SK-N-DZ (cell line): ENCODE measurements around a stretch of chr3.

DNA sequence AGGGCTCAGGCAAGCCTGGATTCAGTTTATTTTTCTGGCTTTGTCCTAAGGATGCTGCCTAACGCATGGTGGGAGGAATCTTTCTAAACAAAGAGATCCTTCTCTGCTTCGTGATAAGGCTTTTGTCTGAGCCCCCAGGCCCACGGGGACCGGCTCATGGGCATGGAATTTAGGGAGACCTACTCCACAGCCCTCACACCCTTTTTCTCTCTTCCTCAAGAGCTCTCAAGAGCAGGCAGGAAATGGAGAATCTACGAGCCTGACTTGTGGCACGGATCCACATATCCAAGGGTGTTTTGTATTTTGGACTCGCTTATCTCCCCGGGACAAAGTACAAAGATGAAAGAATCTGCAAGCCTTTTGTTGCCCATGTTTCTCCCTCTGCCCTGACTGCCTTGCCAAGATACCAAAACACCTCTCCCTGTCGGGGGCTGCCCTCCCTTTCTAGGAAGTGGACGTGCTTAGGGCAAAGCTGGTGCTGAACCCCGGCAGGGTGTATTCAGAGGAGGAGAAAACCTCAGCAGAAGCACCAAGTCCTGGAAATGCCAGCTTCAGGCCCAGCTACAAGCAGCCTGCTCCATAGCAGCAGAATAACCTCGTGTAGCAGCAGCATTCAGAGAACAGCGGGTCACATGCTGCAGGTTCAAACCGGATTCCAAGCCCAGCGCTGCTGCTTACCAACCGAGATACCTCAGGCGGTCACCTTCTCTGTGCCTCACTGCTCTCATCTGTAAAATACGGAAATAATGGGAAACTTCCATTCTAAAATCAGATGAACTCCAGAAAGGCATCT, 35.3 kb downstream of the DNASE1L3 start:
RAMPAGE:
- cytosol, long total RNA, result no peak
- nucleus, long total RNA, result no peak

GRCh38 chr3:58217347-58217806, 6.6 kb upstream of the DNASE1L3 start:
RAMPAGE:
- cytosol, long total RNA, result no peak
- nucleus, long total RNA, result no peak

GRCh38 chr3:58273888-58274494, 32.1 kb upstream of the RPP14 start:
RAMPAGE:
- cytosol, long total RNA, result no peak
- nucleus, long total RNA, result no peak

DNA sequence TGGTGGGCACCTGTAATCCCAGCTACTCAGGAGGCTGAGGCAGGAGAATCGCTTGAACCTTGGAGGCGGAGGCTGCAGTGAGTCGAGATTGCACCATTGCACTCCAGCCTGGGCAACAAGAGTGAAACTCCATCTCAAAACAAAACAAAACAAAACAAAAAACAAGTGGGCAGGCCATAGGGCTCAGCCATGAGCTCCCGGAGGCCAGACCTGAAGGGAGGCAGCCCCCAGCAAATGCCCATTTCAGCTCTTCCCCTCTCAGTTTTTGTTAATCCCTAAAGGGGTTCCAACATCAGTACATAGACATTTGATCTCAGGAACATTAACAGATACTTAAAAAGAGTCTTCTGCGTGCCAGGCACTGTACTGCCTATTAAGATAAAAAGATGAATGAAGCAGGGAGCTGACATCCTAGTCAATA, 12.0 kb downstream of the PXK start:
RAMPAGE:
- cytosol, long total RNA, result no peak
- nucleus, long total RNA, result no peak

DNA sequence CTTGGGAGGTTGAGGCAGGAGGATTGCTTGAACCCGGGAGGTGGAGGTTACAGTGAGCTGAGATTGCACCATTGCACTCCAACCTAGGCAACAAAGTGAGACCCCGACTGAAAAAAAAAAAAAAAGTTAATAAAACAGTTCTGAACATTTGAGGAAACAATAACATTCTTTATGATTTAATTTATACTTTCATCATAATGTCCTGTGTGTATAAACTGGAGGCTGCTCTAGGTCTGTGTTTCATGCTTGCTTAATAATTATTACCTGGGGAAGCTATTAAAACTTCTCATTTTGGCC, 28.0 kb downstream of the PXK start:
RAMPAGE:
- cytosol, long total RNA, result no peak
- nucleus, long total RNA, result no peak

DNA sequence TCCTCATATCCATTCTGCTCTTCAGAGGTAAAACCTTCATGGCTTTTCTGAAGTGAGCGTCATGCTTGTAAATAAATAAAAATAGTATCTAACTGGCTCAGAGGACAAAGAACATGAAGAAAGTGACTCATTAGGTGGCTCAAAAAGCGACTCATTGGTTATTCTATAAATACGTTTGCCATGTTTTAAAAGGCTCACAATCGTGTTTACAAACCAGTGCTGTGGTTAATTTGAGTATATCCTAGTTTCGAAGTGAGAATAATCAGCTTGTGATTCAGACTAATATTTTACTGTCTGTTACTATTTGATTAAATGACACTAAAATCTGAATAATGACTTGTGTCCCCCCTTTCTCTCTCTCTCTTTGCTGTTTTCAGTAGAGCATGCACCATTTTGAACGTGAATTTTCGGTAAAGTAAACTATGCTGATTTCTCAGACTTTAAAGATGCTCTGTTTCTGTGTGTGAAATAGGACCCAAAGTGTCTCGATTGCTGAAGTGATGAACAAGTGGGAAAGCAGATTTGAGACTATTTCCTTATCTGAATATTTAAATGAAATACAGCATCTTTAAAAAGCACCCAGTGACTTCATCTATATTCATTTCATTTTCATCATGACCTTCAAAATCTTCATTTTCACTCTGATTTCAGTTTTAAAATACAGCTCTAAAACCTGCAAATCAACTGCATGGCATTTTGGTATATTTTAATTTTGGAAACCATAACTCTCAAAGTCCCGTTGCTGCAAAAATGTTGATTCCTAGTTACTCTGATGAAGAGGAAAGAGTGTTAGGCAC, 13.3 kb downstream of the PDHB start:
RAMPAGE:
- cytosol, long total RNA, result no peak
- nucleus, long total RNA, result no peak

GRCh38 chr3:58522309-58522746, 14.7 kb downstream of the ACOX2 start:
RAMPAGE:
- cytosol, long total RNA, result no peak
- nucleus, long total RNA, result no peak

GRCh38 chr3:58569474-58570159, 7.6 kb downstream of the FAM107A start:
RAMPAGE:
- cytosol, long total RNA, result no peak
- nucleus, long total RNA, result no peak

DNA sequence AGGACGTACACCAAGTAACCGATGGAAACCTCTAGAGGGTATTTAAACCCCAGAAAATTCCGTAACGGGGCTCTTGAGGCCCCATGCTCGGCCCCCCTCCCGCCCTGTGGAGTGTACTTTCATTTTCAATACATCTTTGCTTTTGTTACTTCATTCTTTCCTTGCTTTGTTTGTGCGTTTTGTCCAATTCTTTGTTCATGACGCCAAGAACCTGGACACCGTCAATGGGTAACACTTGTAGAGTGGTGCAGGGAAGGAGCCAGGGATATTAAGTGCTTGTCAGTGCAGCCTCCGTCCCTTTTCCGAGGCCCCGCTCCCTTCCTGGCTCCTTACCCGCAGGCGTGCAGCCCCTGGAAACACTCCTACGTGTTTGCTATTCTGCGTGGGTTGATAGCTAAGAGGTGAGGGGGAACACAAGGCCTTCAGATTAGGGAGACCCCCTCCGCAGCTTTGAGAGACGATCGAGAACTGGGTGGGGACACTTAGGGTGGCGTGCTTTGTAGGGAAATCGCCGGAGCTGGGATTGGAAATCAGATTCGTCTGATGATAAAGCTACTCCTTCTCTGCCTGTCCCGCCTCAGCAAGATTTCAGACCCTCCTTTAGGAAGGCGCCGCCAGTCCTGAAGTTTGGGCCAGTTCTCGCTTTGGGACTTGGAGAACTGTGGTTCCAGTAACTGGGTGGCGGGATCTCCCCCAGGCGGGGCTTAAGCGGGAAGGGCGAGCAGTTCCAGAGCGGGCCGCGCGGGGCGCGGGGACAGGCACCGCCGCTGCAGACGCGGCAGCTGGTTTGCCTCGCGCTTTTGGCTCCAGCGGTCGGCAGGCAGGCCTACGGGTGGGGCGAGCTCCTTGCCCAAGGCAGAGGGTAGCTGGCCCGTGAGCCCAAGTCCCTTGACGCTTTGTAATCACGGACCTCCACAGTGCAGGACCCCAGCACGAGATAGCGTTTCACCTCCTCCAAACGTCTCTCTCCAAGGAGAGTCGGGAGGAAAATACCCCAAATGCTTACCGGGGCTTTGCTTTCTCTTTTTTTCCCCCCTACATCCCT, 7.9 kb upstream of the FAM107A start:
RAMPAGE:
- cytosol, long total RNA, result no peak
- nucleus, long total RNA, result no peak

DNA sequence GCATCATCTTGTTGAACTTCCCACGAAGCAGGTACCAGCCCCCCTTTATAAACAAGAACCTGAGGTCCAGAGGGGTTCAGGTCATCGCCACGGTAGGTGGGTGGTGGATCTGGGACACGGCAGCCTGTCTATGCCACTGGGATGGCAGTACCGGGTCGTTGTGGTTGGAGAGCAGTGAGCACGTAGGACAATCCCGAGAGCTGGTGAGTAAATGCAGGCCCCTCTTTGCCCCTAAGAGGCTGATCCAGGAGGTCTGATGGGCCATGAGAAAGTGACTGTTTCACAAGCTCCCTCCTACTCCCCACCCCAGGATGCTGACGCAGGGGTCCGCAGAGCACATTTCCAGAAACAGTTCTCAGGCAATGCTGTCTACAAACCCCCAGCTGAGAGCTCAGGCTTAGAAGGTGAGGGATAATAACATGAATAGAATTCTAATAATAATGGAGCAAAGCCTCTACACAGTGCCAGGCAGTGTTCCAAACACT, 40.5 kb downstream of the FAM3D start:
RAMPAGE:
- cytosol, long total RNA, result no peak
- nucleus, long total RNA, result no peak

RAMPAGE:
- cytosol, long total RNA, result no peak
- nucleus, long total RNA, result no peak
Measured at GRCh38 chr3:58667113-58667671, 618 bp upstream of the FAM3D start.

DNA sequence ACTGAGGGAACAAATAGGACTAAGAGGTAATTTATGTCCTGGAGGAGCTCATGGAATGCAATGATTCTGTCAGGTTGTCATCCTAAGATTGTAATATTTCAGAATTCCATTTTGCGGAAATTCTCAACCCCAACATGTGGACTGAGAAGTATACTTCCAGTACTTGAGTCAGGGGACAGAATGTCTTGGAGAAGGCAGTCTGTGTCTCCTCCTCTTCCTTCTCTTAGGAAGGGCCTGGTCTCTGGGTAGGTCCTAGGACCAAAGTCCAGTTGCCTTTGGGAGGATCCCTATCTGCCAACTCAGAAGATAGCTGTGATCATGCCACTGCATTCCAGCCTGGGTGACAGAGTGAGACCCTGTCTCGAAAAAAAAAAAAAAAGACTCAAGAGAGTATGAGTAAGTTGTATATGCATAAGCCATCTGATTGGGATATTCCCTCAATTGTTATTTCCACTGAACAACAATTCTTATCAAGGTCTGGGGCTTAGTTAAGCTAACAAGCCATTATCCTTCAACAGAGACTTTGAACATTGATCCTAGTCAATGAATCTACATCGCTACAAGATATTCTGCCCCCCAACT, 23.9 kb upstream of the FAM3D start:
RAMPAGE:
- cytosol, long total RNA, result no peak
- nucleus, long total RNA, result no peak

DNA sequence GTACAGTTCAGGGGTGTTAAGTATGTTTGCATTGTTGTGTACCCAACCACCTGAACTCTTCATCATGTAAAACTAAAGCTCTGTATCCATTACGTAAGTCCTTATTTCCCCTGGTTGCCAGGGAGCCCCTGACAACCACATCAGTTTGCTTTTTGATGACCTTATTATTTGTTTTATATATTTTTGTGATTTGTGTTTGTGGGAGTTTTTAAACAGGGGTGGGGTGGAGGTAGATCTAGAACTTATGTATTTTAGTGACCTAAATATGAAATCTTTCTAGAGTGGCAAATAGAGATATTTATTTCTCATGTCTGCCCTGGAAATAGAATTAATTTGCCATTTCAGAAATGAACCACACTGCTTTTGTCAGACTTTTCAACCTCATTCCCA, 402.6 kb upstream of the CFAP20DC start:
RAMPAGE:
- cytosol, long total RNA, result no peak
- nucleus, long total RNA, result no peak

DNA sequence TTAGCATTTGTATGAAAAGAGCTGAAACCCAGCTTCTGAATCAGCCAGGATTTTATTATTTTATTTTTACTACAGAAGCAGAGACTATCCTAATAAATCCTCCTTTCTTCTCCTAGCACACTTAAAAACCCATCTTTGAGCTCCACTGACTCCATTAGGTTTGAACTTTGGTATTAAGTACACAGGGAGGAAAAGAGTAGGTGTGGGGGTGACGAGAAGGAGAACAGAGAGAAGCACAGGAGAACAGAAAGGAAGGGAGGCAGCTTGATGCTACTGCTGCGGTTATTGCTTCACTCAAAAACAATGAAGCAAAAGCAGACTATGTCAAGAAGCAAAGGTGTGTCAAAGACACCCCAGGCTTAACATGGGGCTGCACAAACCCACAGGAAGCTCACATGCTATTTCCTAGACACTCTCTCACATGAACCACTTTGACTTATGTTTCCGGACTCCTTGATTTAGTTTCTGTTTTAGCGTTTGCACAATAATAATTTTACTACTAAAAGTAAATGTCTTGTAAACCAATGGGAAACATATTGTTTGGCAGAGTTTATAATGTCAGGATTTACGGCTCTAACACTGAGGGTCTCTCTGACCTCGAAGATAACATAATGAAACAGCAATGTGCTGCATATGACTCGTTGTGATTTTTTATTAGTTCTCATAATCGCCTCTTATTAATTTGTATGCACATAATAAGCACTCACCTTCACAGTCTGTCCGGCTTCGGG, 961.0 kb upstream of the CFAP20DC start:
RAMPAGE:
- cytosol, long total RNA, result no peak
- nucleus, long total RNA, result no peak

GRCh38 chr3:60017487-60018296, 967.9 kb upstream of the CFAP20DC start:
RAMPAGE:
- cytosol, long total RNA, result no peak
- nucleus, long total RNA, result no peak

RAMPAGE:
- cytosol, long total RNA, result no peak
- nucleus, long total RNA, result no peak
Measured at GRCh38 chr3:60124898-60125234, 1075.0 kb upstream of the CFAP20DC start.

RAMPAGE:
- cytosol, long total RNA, result no peak
- nucleus, long total RNA, result no peak
Measured at GRCh38 chr3:60319518-60319991, 931.7 kb downstream of the FHIT start.

GRCh38 chr3:60804826-60805106, 446.5 kb downstream of the FHIT start:
RAMPAGE:
- cytosol, long total RNA, result no peak
- nucleus, long total RNA, result no peak

DNA sequence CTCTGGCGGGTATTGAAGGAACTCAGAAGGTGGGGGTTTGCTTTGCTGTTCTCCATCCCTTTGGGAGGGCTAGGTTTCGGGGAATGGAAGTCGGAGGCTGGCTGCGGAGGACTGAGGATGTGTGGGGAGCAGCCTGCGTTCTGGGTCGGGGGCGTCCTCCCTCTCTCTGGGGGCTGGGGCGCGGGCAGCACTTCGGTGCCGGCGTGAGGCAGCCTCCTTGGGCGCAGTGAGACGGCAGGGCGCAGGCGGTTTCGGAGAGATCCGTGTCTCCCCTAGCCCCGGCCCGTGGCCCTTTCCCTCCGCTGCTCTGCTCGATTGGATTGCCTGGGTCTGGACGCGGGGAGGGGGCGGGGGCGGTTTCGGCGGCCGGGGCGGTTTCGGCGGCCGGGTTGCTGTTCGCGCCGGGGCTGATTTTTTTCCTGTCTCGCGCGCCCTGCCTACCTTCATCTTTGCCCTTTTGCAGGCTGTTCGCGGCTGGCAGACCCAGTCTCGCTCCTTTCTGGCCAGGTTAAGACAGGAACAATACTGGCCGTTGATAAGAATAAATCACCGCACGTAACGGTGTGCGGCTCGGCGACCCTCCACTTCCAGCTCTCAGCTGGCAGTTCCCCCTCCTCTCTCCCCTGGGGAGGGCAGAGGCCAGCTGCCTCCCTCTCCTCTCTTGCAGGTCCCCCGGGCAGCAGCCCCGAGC, 1.6 kb downstream of the PTPRG start:
RAMPAGE:
- cytosol, long total RNA, result no peak
- nucleus, long total RNA, result no peak

DNA sequence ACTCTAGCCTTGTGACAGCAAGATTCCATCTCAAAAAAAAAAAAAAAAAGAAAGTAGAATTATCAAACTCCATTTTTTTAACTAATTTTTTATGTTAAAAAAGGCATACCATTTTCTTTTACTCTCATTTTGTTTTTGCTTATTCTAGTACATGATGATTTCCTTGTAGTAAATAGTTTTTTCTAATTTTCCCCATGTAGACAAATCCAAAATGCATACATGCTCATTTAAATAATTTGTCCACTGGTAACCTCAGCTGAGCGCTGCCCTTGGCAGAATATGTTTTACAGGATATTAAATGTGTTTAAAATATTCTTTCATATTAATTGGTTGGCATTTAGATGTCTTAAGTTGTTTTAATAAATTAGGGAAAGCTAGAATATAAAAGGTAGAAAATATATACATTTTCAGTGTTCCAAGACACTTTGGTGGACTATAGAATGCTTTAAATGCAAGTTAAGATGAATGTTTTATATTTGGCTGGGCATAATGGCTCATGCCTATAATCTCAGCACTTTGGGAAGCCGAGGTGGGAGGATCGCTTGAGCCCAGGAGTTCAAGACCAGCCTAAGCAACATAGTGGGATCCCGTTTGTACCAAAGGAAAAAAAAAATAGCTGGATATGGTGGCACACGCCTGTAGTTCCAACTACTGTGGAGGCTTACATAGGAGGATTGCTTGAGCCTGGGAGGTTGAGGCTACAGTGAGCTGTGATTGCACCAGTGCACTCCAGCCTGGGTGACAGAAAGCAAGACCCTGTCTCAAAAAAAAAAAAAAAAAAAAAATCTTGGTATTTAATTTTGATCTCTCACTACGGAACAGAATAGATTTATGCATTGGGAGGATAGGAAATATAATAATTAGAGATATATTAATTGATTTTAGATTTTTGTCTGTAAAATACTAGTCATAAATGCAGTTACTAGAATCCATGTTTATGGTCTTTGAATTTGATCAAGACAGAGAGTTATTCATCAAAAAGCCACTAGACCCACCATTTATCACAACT, 206.1 kb downstream of the PTPRG start:
RAMPAGE:
- cytosol, long total RNA, result no peak
- nucleus, long total RNA, result no peak